ENCODE results near the genes APC, FEM1C and CDO1.

GRCh38 chr5:112162098-112162455 lies 257.0 kb downstream of the EPB41L4A start:
- PRO-cap, result no peak

DNA sequence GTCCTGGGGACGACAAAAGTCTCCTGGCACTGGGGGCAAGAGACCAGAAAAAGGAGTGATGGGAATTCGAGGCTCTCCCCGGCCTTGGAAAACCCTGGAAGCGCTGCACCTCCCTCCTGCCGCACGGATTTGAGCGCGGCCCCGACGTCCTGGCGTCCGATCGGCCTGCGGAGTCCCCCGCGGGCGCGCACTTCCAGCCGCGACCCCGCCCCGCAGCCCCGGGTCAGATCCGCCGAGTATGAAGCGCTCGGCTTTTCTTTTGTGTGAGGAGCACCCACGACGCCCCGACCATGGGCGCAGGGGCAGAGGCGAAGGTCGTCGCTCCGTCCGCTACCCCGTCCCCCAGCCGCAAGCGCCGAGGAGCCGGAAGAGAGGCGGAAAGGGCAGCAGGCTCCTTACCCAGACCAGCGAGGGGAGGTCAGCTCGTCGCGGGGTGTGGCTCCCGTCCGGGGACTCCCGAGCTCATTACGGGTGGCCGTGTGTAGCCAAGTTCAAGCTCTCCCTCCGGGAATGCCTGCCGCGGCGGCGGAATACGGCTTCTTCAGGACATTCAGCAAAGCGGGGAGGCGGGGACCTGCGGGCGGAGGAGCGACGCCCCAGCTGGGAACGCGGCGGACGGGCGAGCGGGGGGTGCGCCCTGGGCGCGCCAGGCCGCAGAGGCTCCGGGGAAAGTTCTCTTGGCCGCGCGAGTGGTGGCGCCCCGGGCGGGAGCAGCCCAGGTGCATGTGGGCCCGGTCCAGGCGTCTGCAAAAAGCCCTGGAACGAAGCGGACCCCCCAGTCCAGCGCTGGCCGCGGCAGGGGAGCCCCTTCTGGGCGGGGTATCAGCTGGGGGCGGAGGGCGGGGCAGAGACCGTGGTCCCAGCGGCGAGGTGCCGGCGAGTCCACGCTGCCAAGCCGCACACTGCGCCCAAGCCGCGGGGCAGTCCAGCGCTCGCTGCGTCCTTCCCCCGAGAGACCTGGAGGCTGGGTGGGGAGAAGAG lies 573 bp upstream of the EPB41L4A start:
- PRO-cap, result unidirectional peak, minus-strand start at position 131 of the sequence

DNA sequence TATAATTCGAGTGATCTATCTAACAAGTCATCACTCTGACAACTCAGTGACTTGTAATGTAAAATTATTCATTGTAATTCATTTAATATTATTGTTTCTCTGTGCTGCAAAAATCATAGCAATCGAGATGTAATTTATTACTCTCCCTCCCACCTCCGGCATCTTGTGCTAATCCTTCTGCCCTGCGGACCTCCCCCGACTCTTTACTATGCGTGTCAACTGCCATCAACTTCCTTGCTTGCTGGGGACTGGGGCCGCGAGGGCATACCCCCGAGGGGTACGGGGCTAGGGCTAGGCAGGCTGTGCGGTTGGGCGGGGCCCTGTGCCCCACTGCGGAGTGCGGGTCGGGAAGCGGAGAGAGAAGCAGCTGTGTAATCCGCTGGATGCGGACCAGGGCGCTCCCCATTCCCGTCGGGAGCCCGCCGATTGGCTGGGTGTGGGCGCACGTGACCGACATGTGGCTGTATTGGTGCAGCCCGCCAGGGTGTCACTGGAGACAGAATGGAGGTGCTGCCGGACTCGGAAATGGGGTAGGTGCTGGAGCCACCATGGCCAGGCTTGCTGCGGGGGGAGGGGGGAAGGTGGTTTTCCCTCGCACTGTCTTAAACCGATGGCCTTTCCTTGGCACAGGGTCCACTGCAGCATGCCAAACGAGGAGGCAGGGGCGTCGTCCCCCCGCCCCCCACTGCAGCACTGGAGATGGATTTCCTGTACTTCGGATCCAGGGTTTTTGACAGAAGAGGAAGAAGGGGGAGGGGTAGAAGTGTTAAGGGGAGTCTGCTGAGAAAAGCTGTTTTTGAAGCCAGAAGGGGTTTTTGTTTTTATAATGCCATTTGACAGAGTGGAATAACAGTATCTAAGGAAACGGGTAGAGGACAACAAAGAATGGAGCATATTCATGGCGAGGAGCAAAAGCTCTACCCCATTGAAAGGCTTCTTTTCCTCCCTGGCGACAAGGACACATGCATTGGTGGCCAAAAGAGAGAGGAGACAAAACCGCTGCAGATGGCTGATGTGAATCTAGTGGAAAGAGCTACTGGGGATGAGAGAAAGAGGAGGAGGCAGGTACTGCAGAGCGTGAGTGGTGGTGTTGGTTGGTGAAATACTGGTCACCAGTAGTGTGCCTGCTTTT lies at the start of gene APC:
Gene APC, plus strand, starts transcription at position 490 of the 1,132 bp plus-strand sequence.
- PRO-cap, result bidirectional peak, plus-strand start at position 493 of the sequence, minus-strand start at position 359 of the sequence

DNA sequence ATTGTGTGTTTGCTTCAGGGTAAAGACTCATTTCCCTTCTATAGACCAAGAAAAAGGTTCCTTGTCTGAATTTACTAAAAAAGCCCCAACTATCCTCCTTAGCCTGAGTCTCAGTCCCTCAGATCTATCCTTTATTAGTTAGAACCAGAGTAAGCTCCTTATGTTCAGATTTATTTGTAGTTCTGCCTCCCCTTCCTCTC lies 48.9 kb upstream of the SRP19 start:
- PRO-cap, result no peak

GRCh38 chr5:112975988-112976654 lies 477 bp upstream of the DCP2 start:
- PRO-cap, result bidirectional peak, plus-strand start at chr5:112976736, minus-strand start at chr5:112976584

- PRO-cap, result no peak
These were observed 87.3 kb downstream of the DCP2 start for GRCh38 chr5:113063873-113064353.

GRCh38 chr5:113087997-113088300 lies 111.4 kb downstream of the DCP2 start:
- PRO-cap, result no peak

- PRO-cap, result no peak
These were observed 995 bp upstream of the KCNN2 start for GRCh38 chr5:114360666-114361484.

GRCh38 chr5:115068480-115068855 lies 101.2 kb downstream of the TRIM36 start:
- PRO-cap, result no peak

DNA sequence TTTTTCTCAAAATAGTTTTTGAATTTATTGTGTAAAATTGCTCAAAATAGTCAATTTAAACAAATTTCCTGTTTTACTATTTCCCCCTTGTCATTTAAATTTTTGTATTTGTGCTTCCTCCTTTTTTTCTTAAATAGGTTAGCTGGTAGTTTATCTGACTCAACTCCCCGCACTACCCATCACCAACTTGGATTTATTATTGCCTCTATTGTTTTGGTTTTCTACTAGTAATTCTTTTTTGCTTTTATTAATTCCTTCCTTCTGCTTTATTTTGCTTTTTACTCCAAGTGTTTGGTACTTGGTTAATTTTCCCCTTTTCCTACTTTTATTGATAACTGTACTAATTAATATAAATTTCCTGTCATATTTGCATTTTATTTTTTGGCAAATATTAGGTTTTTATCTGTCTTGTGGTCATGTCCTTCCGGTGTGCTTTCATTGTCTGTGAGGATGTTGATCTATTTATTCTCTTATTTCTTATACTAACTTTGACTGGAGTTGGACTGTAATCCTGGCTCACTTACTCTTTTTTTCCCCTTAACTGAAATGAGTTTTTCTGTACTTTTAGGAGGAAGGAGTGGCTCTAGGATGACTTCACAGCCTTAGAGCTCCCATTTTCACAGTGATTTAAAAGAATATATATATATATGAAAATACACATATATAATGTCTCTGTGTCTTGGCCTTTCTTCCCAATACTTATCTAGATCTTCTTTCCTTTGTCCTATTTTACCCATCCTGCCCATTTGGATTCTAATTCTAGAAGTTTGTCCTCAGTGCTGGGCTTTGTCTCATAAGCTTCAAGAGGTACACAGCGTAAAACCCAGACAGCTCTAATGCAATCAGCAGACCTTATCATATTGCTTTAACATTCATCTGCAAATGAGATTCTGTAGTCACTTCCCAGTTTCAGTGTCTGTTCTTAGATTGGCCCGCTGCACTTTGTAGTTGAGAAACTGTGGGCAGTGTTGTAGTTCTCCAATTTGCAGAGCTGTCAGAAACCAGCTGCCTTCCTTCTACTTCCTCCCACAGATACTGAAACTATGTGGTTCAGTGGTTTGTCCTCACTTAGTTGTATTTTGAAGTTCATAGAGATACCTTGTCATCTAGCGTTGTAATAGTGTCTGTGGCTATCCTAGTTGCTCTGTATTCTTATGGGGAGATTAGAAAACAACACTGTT lies 39.2 kb upstream of the TRIM36 start:
- PRO-cap, result no peak

DNA sequence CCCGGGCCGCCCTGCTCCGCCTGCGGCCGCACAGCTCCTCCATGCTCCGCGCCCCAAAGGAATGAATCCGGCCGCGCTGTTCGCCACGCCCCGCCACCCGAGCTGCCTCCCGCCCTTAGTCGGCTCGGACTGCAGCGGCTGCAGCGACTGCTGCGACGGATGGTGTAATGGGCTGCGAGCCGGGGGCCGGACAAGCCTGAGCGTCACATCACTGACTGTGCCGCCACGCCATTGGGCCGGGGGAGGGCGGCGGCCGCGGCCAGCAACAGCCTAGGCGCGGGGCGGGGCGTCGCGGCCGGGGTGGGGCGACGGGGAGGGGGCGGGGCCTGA lies at the start of gene FEM1C:
Gene FEM1C, minus strand, starts transcription at position 166 of the 330 bp plus-strand sequence.
- PRO-cap, result bidirectional peak, plus-strand start outside the sequence, minus-strand start at position 55 of the sequence

DNA sequence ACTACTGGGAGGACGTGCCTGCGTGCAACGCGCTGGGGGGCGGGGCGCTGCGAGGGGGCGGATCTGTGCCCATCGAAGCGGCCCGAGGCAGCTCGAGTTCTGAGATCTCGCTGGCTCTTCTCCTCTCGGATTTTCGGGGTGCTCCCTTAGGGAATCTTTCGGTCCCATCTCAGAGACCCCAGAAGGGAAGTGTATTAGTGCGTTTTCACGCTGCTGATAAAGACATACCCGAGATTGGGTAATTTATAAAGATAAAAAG lies 294 bp upstream of the FEM1C start:
- PRO-cap, result bidirectional peak, plus-strand start at position 75 of the sequence, minus-strand start outside the sequence

DNA sequence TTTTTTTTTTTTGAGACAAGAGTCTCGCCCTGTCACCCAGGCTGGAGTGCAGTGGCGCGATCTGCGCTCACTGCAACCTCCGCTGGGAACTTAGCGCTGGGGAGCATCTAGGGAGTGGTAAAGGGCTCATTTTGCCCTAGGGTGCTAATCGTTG lies 346 bp upstream of the TMED7 start:
- PRO-cap, result bidirectional peak, plus-strand start at position 46 of the sequence, minus-strand start outside the sequence

- PRO-cap, result no peak
These were observed 13.6 kb upstream of the TMED7 start for GRCh38 chr5:115639445-115639804.

DNA sequence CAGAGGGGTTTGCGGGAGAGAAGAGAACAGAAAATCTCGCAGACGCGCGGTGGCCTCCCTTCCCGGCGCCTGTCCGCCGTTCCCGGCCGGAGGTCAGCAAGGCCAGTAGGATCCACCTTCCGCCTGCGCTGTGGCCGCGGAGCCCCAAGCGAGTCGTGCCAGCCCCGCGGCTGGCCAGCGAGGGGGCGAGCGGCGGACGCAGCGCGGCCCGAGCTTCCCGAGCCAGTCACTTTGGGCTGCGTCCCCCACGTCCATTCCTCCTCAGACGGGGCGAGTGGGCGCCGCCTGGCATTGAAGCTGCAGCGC lies 590 bp downstream of the CDO1 start:
- PRO-cap, result no peak

GRCh38 chr5:115816222-115817213 lies at the start of gene CDO1:
Gene CDO1 (minus strand): TSS chr5:115816659.
- PRO-cap, result bidirectional peak, plus-strand start at chr5:115816599, minus-strand start at chr5:115816539; bidirectional peak, plus-strand start at chr5:115816955, minus-strand start at chr5:115816657

GRCh38 chr5:116076510-116076963 lies 8.3 kb upstream of the COMMD10 start:
- PRO-cap, result no peak

DNA sequence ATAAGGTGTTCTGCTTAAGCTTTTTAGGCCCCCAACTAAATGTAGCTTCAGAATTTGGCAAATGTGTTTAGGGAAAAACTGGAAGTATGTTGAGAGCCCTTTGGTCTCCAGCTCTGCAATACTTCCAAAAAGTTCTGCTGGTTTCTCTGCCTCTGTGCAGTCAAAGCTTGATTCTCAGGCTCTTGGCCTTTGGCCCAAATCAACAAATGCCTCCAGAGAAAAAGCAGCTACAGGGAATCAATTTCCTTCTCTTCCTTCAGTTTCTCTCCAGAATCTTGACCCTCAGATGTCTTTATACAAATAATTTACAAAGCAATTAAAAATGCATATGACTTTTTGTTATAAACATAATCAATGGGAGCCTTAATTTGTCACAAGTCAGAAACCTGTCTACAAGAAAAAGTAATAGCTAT lies 235.7 kb downstream of the COMMD10 start:
- PRO-cap, result no peak

- PRO-cap, result no peak
These were observed 129.9 kb downstream of the SEMA6A start for GRCh38 chr5:116444569-116445187.

- PRO-cap, result no peak
These were observed 15.5 kb downstream of the SEMA6A start for GRCh38 chr5:116558876-116559772.